ENCODE measurements around the genes PPM1J, SLC16A1 and OLFML3.

GRCh38 chr1:112543940-112544502 is 35.3 kb downstream of the WNT2B start:
- RAMPAGE, long total RNA = no peak
- RRBS, 2 experiments = no CpG with 5 or more reads among the region's 2 CpGs
CAGE:
- cytosol, long polyA minus RNA = no peak
- cytosol, long polyA plus RNA = no peak
- long polyA plus RNA = no peak
- nucleolus, long total RNA = no peak
- nucleus, long polyA plus RNA = no peak
- nucleus, long total RNA = no peak

GRCh38 chr1:112619990-112620239 is 283 bp downstream of the CAPZA1 start:
- RAMPAGE, long total RNA = no peak
- RRBS, 2 experiments = no CpG with 5 or more reads among the region's 12 CpGs
CAGE:
- cytosol, long polyA minus RNA = no peak
- cytosol, long polyA plus RNA = no peak
- long polyA plus RNA = no peak
- nucleolus, long total RNA = no peak
- nucleus, long polyA plus RNA = no peak
- nucleus, long total RNA = no peak

DNA sequence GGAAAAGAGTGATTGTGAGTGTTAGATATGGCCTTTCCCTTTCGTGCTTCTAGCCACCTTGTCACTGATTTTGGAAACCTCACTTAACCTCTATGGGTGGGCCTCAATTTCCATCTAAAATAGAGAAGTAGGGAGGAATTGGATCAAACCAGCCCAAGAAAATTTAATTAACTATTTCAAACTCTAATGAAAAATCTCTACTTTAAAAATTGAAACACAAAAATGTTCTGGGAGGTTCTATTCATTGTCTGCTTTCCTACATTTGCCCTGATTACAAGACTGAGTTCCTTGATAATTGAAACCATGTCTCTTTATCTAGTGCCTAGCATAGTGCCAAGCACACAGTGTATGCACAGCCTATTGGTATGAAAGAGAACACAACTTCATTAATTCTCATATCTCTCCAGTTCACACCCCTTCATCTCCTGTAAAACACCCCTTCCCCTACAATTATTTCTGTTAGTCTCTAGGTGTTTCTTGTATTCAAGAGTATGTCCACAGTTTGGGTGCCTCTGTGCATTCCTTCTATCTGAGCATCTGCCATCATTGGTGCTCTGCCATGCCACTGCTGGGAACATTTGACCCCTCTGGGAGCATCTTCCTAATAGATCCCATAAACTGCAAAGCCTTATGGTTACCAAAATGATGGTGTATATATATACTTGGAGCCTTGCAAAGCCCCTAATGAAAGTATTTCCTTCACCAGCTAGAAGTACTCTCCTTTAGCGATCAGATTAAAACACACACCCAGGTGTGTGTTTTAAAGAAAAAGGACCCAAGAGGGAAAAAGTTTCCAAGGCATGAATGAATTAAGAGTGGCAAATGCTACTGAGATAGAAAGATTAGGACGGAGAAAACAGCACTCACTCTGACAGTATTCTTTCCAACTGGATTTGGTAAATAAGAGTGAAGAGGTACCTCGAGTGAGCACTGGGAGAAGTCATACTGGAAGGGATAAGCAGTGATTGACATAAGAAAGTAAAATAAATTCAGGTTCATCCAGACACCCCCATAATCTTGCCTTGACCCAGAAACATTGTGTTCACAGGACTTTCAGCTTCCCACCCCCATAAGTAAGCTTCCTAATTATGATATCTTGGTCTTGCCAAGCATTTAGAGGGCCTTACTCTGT is 5.4 kb downstream of the CAPZA1 start:
- RAMPAGE, long total RNA = no peak
- RRBS, 2 experiments = no CpG with 5 or more reads among the region's 4 CpGs
CAGE:
- cytosol, long polyA minus RNA = no peak
- cytosol, long polyA plus RNA = no peak
- long polyA plus RNA = no peak
- nucleolus, long total RNA = no peak
- nucleus, long polyA plus RNA = no peak
- nucleus, long total RNA = no peak

GRCh38 chr1:112650756-112651569 is 23.5 kb upstream of the MOV10 start:
- RAMPAGE, long total RNA = no peak
- RRBS, 2 experiments = no CpG with 5 or more reads among the region's 2 CpGs
CAGE:
- cytosol, long polyA minus RNA = no peak
- cytosol, long polyA plus RNA = no peak
- long polyA plus RNA = no peak
- nucleolus, long total RNA = no peak
- nucleus, long polyA plus RNA = no peak
- nucleus, long total RNA = no peak

DNA sequence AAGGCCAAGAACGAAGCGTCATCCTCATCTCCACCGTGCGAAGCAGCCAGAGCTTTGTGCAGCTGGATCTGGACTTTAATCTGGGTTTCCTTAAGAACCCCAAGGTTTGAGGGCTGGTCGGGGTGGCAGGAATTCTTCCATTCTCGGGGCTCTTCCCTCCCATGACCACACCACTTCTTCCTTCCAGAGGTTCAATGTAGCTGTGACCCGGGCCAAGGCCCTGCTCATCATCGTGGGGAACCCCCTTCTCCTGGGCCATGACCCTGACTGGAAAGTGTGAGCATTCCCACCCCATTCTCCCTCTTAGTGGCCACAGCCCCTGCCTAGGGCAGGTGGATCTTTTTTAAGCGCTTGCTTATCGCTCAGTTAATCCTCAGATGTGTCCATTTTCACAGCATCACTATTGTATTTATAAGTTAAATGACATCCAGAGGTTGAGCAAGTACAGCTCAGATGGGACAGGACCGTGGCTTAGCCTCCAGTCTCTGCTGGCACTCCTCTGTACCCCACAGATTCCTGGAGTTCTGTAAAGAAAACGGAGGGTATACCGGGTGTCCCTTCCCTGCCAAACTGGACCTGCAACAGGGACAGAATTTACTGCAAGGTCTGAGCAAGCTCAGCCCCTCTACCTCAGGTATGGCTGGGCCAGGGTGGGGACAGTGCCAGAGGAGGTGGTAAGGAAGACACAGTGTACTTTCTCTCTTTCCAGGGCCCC is 7.1 kb downstream of the RHOC start:
- RAMPAGE, long total RNA = no peak
- RRBS, 2 experiments = no CpG with 5 or more reads among the region's 13 CpGs
CAGE:
- cytosol, long polyA minus RNA = no peak
- cytosol, long polyA plus RNA = no peak
- long polyA plus RNA = no peak
- nucleolus, long total RNA = no peak
- nucleus, long polyA plus RNA = no peak
- nucleus, long total RNA = no peak

DNA sequence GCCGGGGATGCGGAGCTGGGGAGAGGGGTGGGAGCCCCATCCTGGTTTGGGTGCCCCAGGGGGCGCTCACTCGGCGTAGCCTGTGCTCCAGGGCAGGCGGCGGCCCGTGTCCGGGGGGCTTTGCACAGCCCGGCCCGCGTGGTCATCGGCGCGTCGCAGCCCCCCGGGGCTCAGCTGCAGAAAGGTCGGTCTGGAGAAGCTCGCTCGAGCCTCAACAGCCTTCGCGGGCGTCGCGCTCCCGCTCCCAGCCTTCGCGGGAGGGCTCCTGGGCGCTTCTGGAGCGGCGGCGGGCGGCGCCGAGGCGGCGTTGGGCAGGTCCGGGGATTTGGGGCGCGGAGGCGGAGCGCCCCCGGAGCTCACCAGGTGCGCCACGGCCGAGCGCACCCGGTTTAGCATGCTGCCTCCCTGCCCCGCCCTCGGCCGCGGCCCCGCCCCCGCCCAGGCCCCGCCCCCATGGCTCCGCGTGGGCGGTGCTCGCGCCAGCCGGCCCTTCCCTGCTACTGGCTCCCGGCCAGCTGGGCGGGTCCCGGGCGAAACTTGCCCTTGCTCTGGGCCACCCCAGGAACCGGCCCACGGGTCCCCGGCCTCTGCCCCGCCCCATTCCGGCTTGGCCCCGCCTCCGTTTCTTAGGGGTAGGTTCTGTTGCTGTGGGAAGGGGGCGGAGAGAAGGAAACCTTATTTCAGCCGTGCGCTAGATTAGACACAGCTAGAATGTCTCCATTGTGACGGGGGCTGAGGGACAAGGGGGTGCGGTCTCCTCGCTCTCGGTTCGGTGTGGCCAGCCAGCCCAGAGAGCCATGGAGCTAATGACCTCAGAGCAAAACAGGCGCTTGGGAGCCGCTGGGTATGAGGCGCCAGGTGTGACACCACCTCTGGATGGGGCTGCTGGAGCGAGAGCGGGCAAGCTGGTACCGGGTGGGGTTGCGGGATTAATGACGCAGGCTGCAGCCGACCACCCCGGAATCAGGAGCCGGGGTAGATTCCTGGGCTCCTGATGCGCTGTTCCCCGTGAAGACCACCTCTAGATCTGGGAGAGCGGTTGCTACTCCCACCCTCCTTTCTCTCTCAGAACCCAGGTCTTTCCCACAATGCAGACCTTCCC is at the start of gene PPM1J:
Gene PPM1J, minus strand, starts transcription at position 427 of the 1,102 bp plus-strand sequence.
- RAMPAGE, long total RNA = no peak
- RRBS, 2 experiments = 1 to 4% methylated on average over 11 to 27 of the region's 94 CpGs
CAGE:
- cytosol, long polyA minus RNA = no peak
- cytosol, long polyA plus RNA = no peak
- long polyA plus RNA = start-site peak on the minus strand centred at position 278 of the sequence, 293 bp wide, 12 and 19 reads in 2 replicates
- nucleolus, long total RNA = no peak
- nucleus, long polyA plus RNA = no peak
- nucleus, long total RNA = no peak

DNA sequence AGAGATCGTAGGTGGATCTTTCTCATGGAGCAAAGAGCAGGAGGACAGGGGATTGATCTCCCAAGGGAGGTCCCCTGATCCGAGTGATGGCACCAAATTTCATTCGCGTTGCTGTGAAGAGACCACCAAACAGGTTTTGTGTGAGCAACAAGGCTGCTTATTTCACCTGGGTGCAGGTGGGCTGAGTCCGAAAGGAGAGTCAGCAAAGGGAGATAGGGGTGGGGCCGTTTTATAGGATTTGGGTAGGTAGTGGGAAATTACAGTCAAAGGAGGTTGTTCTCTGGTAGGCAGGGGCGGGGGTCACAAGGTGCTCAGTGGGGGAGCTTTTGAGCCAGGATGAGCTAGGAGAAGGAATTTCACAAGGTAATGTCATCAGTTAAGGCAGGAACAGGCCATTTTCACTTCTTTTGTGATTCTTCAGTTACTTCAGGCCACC is 106.9 kb downstream of the TAFA3 start:
- RAMPAGE, long total RNA = no peak
- RRBS, 2 experiments = no CpG with 5 or more reads among the region's 7 CpGs
CAGE:
- cytosol, long polyA minus RNA = no peak
- cytosol, long polyA plus RNA = no peak
- long polyA plus RNA = no peak
- nucleolus, long total RNA = no peak
- nucleus, long polyA plus RNA = no peak
- nucleus, long total RNA = no peak

- RAMPAGE, long total RNA = no peak
- RRBS, 2 experiments = no CpG with 5 or more reads among the region's 4 CpGs
CAGE:
- cytosol, long polyA minus RNA = no peak
- cytosol, long polyA plus RNA = no peak
- long polyA plus RNA = no peak
- nucleolus, long total RNA = no peak
- nucleus, long polyA plus RNA = no peak
- nucleus, long total RNA = no peak
Observed at GRCh38 chr1:112928942-112929546, 27.0 kb downstream of the SLC16A1 start.

DNA sequence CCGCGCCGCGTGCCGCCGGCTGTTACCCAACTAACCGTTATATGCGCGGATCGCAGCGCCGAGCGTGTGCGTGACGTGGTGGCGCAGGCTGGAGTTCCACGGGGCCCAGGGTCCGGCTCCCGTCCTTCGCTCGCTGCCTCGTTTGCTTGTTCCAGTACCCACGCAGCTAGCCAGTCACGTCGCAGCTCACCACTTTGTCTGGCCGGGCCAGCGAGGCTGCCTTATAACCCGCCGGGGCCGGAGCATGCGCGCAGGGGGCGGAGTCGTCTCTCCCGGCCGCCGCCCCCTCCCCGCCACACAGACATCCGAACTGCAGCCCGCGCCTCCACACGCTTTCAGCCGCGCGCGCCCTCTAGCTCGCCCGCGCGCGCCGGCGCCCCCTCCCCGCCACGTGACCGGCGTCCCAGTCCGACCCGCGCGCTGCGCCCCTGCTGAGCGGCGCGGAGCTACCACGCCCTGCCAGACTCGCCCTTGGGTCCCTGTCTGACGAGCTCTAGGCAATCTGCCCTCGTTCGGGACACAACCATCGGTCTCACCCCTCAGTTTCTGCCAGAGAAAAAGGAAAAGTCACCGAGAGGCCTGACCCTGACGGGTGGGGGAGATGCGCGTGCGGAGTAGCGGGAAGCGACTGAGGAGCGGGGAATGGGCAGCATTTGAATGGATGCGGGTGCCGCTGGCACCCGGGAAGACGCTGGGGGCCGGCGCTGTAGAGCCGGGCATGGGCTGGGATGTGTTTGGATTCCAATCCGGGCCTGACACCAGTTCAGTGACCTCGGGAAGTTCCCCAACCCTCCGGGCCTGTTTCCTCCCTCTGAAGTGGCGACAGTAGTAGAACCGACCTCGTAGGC is at the start of gene SLC16A1:
Gene SLC16A1, minus strand, starts transcription at position 197 of the 848 bp plus-strand sequence.
- RAMPAGE, long total RNA = start-site peak on the minus strand centred at position 216 of the sequence, 47 bp wide, 255 and 145 reads in 2 replicates
- RRBS, 2 experiments = under 1 to 2% methylated on average over 26 to 38 of the region's 92 CpGs
CAGE:
- cytosol, long polyA minus RNA = start-site peak on the minus strand centred at position 195 of the sequence, 13 bp wide, 174 reads; start-site peak on the plus strand centred at position 404 of the sequence, 29 bp wide, 41 reads; start-site peak on the plus strand centred at position 622 of the sequence, 10 bp wide, 29 reads
- cytosol, long polyA plus RNA = start-site peak on the minus strand centred at position 248 of the sequence, 173 bp wide, 3,757 and 2,357 reads in 2 replicates
- long polyA plus RNA = start-site peak on the minus strand centred at position 179 of the sequence, 35 bp wide, 1,903 and 1,488 reads in 2 replicates
- nucleolus, long total RNA = start-site peak on the minus strand centred at position 205 of the sequence, 88 bp wide, 738 reads
- nucleus, long polyA plus RNA = start-site peak on the minus strand centred at position 208 of the sequence, 82 bp wide, 1,630 and 1,215 reads in 2 replicates
- nucleus, long total RNA = no peak

DNA sequence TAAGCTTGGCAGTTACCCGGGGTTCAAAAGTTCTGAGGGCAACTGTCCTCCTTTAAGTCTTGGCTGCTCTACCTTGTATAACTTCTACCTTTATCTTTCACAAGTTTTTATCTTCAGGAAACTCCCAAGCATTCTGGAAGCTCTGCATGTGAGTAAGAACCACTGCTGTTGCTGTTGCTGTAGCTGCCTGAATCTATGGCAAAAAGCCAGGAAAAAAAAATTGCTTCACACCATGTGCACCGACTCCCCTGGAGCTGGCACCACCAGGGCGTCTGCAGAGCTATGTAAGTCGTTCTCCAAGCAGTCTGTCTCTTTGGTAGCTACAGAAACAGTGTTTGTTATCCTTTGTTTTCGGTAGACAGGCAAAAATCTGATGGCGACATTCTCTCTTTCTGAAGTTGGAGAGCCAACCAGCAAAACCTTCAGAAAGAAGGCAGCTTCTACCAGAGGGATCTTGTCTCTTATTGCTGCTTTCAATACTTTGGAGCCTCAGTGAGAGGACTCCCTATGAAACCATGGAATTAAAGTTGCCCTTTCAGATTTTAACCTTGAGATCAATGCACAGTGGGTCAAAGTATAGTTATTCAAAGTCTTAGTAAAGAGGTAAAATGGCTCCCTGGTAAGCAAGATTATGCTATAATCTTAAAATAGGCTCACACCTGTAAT is 43.0 kb upstream of the SLC16A1 start:
- RAMPAGE, long total RNA = no peak
- RRBS, 2 experiments = no CpG with 5 or more reads among the region's 6 CpGs
CAGE:
- cytosol, long polyA minus RNA = no peak
- cytosol, long polyA plus RNA = no peak
- long polyA plus RNA = no peak
- nucleolus, long total RNA = no peak
- nucleus, long polyA plus RNA = no peak
- nucleus, long total RNA = no peak

DNA sequence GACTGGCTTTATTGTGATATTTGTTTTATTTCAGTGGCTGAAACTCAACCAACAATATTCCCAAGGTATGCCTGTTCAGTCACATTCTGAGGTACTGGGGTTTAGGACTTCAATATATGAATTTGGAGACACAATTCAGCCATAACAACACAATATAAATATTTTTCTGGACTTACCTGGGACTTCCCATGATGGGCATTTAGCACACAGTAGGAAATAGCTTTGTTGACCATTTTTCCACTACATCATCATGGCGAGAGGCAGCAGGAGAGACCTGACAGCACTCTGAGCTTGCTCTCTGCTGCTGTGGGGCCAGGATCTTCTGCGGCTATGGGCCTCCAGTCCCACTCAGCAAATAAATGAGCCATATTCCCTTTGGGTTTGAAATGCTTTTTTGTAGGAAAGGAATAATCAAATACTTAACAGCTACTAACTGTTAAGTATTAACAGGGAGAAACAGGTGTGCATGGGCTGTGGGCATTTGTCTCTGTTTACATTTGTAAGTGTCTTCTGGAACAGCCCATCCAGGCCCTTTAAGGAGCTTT is 133.0 kb downstream of the LRIG2 start:
- RAMPAGE, long total RNA = no peak
- RRBS, 2 experiments = no CpG with 5 or more reads among the region's 2 CpGs
CAGE:
- cytosol, long polyA minus RNA = no peak
- cytosol, long polyA plus RNA = no peak
- long polyA plus RNA = no peak
- nucleolus, long total RNA = no peak
- nucleus, long polyA plus RNA = no peak
- nucleus, long total RNA = no peak

DNA sequence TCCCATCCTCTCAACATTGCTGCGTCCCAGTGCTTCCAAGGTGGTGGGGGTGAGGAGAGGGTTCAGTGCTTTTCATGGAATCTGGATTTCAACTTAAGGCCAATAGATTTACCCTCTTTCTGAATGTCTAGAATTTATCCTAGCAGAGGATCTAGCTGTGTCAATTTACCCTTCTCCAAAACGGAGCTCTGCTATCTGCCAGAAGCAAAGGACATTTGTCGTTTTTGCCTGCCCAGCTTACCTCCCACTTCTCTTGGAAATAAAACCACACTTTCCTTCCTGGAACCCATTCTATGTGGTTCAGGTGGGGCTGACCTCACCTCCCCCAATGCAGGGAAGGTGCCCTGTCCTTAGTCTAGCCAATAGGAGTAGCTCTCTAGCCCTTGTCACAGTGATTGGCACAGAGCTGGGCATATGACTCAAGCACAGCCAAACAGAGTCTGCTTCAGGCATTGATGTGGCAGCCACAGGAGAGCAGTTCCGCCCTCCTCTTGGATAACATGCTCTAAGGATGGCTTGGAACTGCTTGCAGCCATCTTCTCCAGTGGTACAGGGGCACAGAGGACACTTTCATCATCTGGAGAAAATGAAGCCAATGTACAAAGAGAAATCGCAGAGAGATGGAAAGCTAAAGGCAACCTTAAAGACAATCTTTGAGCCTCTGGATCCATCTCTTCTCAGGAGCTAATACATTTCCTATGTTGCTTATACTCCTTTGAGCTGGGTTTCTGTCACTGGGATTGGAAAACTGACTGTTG is 134.0 kb downstream of the LRIG2 start:
- RAMPAGE, long total RNA = no peak
- RRBS, 2 experiments = no CpG with 5 or more reads among the region's 5 CpGs
CAGE:
- cytosol, long polyA minus RNA = no peak
- cytosol, long polyA plus RNA = no peak
- long polyA plus RNA = no peak
- nucleolus, long total RNA = no peak
- nucleus, long polyA plus RNA = no peak
- nucleus, long total RNA = no peak

DNA sequence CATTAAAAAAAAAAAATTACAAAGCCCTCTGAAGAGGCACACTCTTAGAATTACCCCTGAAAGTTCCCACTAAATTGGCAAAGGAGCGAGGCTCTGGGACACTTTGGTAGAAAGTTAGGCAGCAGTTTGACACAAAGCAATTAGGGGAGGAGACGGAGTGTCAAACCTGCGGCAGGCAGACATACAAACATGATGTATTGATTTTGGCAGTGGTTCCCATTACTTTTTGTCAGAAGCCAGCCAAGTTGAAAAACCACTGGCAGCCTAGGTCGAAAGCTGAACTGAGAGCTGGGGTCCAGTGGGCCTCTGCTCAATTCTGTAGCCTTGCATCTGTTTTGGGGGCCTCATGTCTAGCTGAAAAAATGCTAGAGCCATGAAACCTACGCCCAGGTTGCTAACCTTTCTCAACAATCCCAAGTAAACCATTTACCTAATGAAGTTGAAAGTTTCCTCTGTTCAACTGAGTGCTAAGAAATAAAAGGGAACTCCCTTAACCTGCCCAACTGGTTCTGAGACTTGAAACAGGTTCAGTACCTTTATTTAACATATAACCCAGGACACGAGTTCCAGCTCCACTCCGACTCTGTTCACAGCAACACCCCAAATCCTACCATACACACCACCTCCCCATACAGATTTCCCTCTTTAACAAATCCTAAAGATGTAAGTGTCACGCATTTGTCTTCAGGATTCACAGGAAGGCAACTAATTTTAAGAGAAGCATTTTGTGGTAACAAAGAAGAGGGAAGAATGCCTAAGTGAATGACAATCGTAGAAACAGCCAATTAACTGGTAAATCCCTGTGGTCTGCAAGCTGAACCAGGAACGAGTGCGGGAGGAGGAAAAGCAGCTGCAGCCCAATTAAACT is 134.8 kb upstream of the MAGI3 start:
- RAMPAGE, long total RNA = no peak
- RRBS, 2 experiments = no CpG with 5 or more reads among the region's 11 CpGs
CAGE:
- cytosol, long polyA minus RNA = no peak
- cytosol, long polyA plus RNA = no peak
- long polyA plus RNA = no peak
- nucleolus, long total RNA = no peak
- nucleus, long polyA plus RNA = no peak
- nucleus, long total RNA = no peak

DNA sequence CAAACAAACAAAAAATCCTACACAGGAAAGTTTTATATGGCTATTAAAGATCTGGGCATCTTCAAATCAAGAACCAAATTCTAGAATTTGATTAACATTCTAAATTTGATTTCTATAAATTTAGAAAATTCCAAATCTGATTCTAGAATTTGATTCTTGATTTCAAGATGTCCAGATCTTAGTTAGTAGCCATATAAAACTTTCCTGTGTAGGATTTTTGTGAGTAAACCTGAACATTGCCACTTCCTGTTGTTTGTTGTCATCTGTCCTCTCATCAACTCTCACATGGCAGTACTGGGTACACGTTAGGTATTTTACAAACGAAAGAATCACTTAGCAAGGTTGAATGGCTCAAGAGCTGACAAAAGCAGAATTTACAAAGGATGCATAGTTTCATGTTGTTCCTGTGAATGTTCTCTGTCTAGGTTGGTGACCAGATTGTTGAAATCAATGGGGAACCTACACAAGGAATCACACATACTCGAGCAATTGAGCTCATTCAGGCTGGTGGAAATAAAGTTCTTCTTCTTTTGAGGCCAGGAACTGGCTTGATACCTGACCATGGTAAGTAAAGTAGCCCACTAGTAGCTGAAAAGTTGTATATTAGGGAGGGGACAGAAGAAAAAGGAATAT is 78.4 kb downstream of the PHTF1 start:
- RAMPAGE, long total RNA = no peak
- RRBS, 2 experiments = no CpG with 5 or more reads among the region's 3 CpGs
CAGE:
- cytosol, long polyA minus RNA = no peak
- cytosol, long polyA plus RNA = no peak
- long polyA plus RNA = no peak
- nucleolus, long total RNA = no peak
- nucleus, long polyA plus RNA = no peak
- nucleus, long total RNA = no peak

DNA sequence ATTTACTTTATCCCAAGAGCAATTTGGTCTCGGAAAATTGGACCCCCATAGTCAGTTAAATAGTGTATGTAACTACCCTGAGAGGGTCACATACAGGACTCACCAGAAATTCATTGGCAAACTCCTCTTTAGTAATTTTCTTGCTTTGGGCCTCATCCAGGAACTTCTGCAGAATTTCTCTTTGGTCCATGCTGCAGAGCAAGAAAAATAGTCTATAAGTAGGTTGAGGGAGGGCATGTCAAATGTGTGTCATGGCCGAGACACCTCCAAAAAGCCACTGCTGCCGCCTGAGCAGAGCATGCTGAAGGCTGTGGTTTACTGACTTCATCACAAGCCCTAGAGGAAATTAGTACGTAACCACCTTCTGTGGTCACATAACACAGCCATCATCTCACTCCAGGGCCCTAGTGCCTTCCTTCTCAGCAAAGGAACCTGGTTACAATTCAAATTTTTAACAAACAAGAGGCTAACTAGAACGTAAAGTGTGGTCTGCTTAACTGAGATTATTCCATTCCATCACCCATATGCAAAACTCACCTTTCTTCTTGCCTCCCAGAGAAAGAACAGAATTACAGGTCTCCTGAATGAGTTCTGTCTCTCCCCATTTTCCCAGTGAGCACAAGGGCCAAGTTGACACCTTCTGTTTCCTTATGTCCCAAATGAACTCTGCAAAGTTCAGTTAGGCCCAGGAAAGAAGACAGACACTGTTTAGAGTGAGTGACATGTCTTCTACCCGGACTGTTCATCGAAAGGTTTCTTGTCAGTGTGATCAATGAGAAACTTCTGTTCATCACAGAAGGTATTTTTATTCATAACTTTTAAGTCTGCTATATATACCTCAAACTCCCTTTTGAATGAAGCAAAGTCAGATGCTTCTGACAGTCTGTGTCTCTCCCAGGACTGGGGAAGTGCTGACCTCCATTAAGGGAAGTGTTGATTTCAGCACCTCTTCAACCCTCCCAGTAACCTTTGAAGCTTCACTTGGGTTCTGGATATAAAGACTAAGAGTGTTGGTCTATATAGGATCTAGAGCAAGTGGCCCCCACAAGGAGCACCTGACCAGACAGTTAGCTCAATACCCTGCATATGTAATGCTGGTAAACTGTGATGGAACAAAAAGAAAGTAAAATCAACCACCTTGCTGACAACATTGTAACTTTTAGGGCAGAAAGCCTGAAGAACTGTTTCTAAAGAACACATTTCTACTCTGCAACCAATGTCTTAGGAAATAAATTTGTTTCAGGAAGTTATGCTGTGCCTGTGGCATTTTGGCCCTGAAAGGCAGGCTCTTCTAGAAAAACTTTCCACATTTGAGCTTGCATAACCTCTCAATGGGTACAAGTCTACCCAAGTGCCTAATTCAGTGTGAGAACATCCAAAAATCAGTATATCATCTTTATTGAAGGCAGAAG is 15.4 kb downstream of the BCL2L15 start:
- RAMPAGE, long total RNA = no peak
- RRBS, 2 experiments = no CpG with 5 or more reads among the region's 7 CpGs
CAGE:
- cytosol, long polyA minus RNA = start-site peak on the minus strand centred at position 298 of the sequence, 11 bp wide, 62 reads
- cytosol, long polyA plus RNA = start-site peak on the minus strand centred at position 305 of the sequence, 54 bp wide, 387 and 394 reads in 2 replicates
- long polyA plus RNA = start-site peak on the minus strand centred at position 282 of the sequence, 8 bp wide, 290 and 323 reads in 2 replicates
- nucleolus, long total RNA = start-site peak on the minus strand centred at position 302 of the sequence, 74 bp wide, 313 reads
- nucleus, long polyA plus RNA = start-site peak on the minus strand centred at position 286 of the sequence, 38 bp wide, 1,545 and 1,763 reads in 2 replicates
- nucleus, long total RNA = no peak

- RAMPAGE, long total RNA = no peak
- RRBS, 2 experiments = no CpG with 5 or more reads among the region's 2 CpGs
CAGE:
- cytosol, long polyA minus RNA = no peak
- cytosol, long polyA plus RNA = no peak
- long polyA plus RNA = no peak
- nucleolus, long total RNA = no peak
- nucleus, long polyA plus RNA = no peak
- nucleus, long total RNA = no peak
Observed at GRCh38 chr1:113930815-113931226, 1.7 kb downstream of the HIPK1 start.

DNA sequence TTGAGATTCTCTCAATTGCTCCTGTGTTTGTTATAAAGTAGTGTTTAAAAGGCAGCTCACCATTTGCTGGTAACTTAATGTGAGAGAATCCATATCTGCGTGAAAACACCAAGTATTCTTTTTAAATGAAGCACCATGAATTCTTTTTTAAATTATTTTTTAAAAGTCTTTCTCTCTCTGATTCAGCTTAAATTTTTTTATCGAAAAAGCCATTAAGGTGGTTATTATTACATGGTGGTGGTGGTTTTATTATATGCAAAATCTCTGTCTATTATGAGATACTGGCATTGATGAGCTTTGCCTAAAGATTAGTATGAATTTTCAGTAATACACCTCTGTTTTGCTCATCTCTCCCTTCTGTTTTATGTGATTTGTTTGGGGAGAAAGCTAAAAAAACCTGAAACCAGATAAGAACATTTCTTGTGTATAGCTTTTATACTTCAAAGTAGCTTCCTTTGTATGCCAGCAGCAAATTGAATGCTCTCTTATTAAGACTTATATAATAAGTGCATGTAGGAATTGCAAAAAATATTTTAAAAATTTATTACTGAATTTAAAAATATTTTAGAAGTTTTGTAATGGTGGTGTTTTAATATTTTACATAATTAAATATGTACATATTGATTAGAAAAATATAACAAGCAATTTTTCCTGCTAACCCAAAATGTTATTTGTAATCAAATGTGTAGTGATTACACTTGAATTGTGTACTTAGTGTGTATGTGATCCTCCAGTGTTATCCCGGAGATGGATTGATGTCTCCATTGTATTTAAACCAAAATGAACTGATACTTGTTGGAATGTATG is 4.9 kb upstream of the OLFML3 start:
- RAMPAGE, long total RNA = no peak
- RRBS, 2 experiments = no CpG with 5 or more reads among the region's 3 CpGs
CAGE:
- cytosol, long polyA minus RNA = no peak
- cytosol, long polyA plus RNA = no peak
- long polyA plus RNA = no peak
- nucleolus, long total RNA = no peak
- nucleus, long polyA plus RNA = no peak
- nucleus, long total RNA = no peak

- RAMPAGE, long total RNA = no peak
- RRBS, 2 experiments = no CpG with 5 or more reads among the region's 15 CpGs
CAGE:
- cytosol, long polyA minus RNA = no peak
- cytosol, long polyA plus RNA = no peak
- long polyA plus RNA = no peak
- nucleolus, long total RNA = no peak
- nucleus, long polyA plus RNA = no peak
- nucleus, long total RNA = no peak
Observed at GRCh38 chr1:113978759-113979823, at the start of gene OLFML3. TSS of gene OLFML3 (plus strand) at chr1:113979474.

GRCh38 chr1:114033095-114033701 is 53.9 kb downstream of the OLFML3 start:
- RAMPAGE, long total RNA = no peak
- RRBS, 2 experiments = no CpG with 5 or more reads among the region's 7 CpGs
CAGE:
- cytosol, long polyA minus RNA = no peak
- cytosol, long polyA plus RNA = no peak
- long polyA plus RNA = no peak
- nucleolus, long total RNA = no peak
- nucleus, long polyA plus RNA = no peak
- nucleus, long total RNA = no peak

All from GM12878 (cell line).